Measurements from ENCODE around the genes WDR83OS, LYL1, TRMT1, CC2D1A and PODNL1.

DNA sequence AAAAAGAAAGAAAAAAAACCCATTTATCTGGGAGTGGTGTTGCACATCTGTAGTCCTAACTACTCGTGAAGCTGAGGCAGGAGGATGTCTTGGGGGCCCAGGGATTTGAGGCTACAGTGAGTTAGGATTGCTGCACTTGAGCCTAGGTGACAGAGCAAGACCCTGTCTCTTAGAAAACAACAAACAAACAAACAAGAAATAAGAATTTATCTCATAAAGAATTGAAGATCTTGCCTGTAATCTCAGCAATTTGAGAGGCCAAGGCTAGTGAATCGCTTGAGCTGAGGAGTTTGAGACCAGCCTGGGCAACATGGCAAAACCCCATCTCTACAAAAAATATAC is 12.2 kb downstream of the ZNF791 start:
- PRO-cap, result no peak
- CAGE, long polyA plus RNA, result no peak

GRCh38 chr19:12669273-12670313 is at the start of gene WDR83OS:
Gene WDR83OS (minus strand): TSS chr19:12669415.
- PRO-cap, result bidirectional peak, plus-strand start at chr19:12669753, minus-strand start at chr19:12669431
- CAGE, long polyA plus RNA, result start-site peak on the minus strand at chr19:12669393-12669455, 1,912 and 2,642 reads in 2 replicates

DNA sequence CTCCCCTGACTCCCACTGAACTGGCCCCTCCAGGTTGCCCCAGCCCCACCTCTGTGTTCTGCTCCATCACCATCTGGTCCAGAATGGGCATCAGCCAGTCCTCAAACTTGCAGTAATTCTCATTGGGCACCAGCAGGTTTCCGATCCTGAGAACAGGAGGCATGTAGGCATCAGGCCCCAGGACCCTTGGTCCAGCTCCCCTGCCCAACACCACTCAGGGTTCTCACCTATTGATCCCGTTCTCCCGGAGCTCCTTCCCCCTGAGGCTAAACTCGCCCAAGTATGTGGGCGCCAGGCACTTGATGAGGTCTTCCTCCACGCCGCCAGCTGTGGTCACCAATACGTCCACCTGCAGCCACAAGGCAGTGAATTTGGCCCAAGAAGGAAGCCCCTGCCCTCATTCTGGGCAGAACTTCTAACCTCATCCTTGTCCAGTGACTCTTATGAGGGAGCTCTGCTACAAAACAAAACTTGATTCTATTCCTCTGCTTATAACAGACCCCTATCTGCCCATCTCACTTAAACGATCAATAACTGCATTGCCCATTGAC is 2.0 kb downstream of the DHPS start:
- PRO-cap, result no peak
- CAGE, long polyA plus RNA, result no peak

GRCh38 chr19:12786064-12786870 is 5.0 kb upstream of the JUNB start:
- PRO-cap, result bidirectional peak, plus-strand start at chr19:12786800, minus-strand start at chr19:12786711
- CAGE, long polyA plus RNA, result no peak

- PRO-cap, result bidirectional peak, plus-strand start at chr19:12790135, minus-strand start at chr19:12789903
- CAGE, long polyA plus RNA, result no peak
These were observed 1.3 kb upstream of the JUNB start for GRCh38 chr19:12789774-12790637.

GRCh38 chr19:12891404-12892051 is 568 bp downstream of the GCDH start:
- PRO-cap, result no peak
- CAGE, long polyA plus RNA, result no peak

- PRO-cap, result bidirectional peak, plus-strand start at chr19:12939500, minus-strand start at chr19:12939431
- CAGE, long polyA plus RNA, result no peak
These were observed 778 bp downstream of the CALR start for GRCh38 chr19:12939063-12939711.

DNA sequence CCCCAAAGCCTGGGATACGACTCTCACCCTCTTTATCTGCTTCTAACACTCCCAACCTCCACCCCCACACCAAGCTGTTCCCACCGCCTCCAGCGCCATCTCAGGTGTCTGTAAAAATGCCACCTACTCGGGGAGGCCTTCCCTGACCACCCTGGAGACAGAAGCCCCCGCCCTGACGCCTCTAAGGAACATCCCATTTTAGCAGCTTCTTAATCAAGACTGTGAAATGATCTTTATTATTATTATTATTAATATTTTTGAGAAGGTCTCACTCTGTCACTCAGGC is 3.7 kb upstream of the DAND5 start:
- PRO-cap, result no peak
- CAGE, long polyA plus RNA, result no peak

DNA sequence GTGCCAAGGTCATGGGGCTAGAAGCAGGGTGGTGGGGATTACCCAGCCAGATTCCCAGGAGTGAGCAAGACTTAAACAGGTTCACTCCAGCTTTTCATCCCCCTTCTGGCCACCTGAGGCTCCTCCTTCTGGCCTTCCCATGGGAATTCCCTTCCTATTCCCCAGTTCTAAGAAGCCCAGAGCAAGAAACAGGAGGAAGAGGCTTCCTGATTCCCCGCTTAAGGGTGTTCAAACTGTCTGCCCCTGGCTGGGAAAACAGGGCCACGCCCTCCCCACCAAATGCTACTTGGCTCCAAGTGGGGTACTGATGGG is 14.1 kb downstream of the NFIX start:
- PRO-cap, result no peak
- CAGE, long polyA plus RNA, result no peak

- PRO-cap, result no peak
- CAGE, long polyA plus RNA, result no peak
These were observed 49.7 kb downstream of the LYL1 start for GRCh38 chr19:13052733-13053583.

GRCh38 chr19:13102201-13103239 is at the start of gene LYL1:
Gene LYL1 (minus strand): TSS chr19:13102858.
- PRO-cap, result bidirectional peak, plus-strand start at chr19:13103343, minus-strand start at chr19:13103176
- CAGE, long polyA plus RNA, result start-site peak on the minus strand at chr19:13102747-13102909, 1,784 and 1,920 reads in 2 replicates

- PRO-cap, result unidirectional peak, minus-strand start at chr19:13116681; unidirectional peak, minus-strand start at chr19:13116736
- CAGE, long polyA plus RNA, result start-site peak on the minus strand at chr19:13116700-13116746, 156 and 1,178 reads in 2 replicates
These were observed at the start of gene TRMT1 for GRCh38 chr19:13116589-13117155. Gene TRMT1 (minus strand): TSS chr19:13116740.

DNA sequence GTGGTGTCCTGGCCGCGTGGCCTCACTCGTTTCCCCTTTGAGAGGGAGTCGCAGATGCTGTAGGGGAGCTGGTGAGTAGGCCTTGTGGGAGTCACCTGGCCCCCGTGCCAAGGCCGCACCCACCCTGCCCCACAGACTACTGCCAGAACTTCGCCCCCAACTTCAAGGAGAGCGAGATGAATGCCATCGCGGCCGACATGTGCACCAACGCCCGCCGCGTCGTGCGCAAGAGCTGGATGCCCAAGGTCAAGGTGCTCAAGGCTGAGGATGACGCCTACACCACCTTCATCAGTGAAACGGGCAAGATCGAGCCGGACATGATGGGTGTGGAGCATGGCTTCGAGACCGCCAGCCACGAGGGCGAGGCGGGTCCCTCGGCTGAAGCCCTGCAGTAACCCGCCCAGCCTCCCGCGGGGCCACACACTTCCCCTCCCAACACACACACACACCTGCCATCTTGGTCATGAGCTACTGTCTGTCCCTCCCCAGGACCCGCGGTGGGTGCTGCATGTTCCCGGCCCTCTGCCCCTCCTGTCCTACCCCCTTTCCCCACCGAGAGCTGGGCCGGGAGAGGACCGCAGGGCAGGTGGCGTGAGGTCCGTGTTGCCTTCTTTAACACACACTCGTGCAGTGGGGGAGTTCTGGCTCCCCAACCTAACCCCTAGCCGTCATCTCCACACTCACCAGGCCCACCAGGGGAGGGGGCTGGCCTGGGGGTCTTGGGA is 12.0 kb downstream of the STX10 start:
- PRO-cap, result no peak
- CAGE, long polyA plus RNA, result no peak

DNA sequence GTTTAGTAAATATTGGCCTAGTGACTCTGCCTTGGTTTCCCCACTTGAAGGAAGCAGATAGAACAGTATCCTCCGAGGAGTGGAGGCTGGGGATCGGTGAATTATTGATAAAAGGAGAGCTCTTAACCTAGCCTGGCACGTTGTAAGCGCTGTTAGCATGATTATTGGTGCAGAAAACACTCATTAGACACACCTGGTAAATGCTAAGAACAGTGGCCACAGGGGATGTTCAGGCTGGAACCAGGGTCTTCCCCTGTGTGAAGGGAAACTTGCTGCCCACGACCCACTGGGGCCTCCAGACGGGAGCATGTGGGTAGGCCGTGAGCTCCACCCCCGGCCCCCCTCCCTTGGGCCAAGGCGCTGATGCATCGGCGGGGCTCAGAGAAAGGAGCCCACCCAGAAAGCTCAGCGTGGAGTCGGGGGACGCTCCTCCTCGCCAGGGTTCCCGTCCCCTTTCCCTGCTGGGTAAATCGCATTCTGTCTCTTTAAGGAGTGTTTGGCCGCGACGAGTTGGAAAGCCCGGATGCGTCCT is 2.3 kb downstream of the IER2 start:
- PRO-cap, result bidirectional peak, plus-strand start at position 298 of the sequence, minus-strand start at position 242 of the sequence; bidirectional peak, plus-strand start outside the sequence, minus-strand start at position 460 of the sequence
- CAGE, long polyA plus RNA, result no peak

DNA sequence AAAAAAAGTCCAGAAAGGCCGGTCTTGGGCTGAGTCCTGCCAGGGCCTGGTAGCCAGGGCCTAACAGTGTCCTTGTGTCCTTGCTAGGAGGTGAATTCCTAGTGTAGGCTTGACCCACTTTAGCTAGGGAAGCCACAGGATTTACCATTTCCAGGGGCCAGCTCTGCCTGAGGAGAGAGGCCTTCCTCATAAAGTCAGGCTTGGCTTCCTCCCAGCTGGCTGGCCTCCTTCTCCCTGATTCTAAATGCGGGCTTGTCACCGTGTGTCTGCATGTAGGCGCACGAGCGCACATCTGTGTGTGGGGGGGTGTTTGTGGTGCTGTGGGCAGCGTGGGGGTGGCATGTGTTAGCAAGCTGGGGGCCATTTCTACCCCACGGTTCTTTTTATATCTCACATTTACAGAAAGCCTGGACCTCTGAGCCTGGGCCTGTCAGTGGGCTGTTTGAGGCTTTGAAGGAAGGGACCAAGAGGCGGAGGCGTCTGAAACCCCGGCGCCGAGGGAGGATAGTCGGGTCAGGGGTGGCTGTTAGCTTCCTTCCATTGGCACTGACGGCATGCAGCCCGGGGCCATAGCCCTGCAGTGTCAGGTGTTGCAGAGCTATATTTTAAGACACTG is 31.7 kb downstream of the IER2 start:
- PRO-cap, result no peak
- CAGE, long polyA plus RNA, result no peak

DNA sequence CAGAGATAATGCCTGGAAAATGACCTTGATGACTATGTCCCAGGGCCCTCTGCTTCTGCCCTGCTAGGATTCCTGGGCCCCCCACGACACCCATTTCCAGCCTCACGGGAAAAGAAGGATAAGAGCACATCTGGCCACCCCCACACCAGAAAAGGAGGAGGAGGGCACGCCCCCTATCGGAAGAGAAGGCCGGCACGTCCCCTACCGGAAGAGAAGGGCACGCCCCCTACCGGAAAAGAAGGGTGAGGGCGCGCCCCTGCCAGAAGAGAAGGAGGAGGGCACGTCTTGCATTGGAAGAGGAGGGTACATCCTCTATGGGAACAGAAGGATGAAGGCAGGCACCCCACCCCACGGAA is 84.3 kb downstream of the IER2 start:
- PRO-cap, result no peak
- CAGE, long polyA plus RNA, result no peak

DNA sequence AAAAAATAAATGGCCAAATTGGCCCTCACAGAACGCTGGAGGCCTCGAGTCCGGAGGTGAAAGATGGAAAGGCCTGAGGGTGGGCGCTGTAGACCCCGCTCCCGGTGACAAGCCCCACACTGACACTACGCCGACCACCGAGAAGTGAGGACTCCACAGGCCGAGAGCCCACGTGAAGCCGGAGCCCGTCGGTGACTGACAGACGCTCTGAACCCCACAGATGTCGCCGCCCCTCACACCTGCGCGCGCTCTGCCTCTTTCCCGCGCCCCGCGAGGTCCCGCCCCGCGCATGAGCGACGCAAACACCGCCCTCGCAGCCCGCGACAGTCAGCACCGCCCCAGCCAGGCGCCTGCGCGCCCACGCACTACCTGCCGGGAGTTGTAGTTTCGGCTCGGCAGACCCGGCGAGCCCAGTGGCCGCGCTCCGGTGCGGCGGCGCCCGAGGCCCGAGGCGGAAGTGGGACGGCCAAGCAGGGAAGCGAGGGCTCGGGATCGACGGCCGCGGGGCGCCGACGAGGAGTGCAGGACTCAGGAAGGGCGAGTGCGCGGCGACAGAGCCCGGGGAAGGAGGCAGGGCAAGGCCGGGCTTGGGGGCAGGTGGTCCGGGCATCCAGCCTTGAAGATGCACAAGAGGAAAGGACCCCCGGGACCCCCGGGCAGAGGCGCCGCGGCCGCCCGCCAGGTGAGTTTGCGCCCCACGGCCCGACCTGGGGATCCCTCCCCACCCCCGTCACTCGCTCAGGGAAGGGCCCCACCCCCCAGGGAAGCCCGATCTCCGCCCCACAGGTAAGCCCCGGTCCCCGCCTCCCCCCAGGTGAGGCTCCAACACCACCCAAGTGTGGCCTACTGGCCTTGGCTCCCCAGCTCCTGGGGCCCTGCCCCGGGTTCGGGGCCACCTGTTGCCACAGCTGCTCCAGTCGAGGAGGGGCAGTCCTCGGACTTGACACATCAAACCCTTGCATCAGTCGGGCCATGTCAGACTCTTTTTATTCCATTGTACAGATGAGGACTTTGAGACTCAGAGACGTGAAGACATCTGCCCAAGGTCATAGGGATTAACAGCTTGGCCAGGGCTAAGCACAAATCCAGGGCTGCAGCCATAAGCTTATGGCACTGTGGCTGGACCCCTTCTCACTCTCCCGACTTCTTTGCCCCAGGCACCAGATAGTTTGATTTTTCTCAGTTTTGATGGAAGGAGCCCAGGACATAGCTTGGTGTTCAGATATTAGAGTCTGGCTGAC is at the start of gene CC2D1A:
Gene CC2D1A (plus strand): TSS at position 382 of the 1,241 bp plus-strand sequence.
- PRO-cap, result bidirectional peak, plus-strand start at position 398 of the sequence, minus-strand start at position 146 of the sequence
- CAGE, long polyA plus RNA, result no peak

- PRO-cap, result no peak
- CAGE, long polyA plus RNA, result no peak
These were observed 3.3 kb downstream of the PODNL1 start for GRCh38 chr19:13934640-13935525.

GRCh38 chr19:13937742-13938843 is at the start of gene PODNL1:
Gene PODNL1 (minus strand): TSS chr19:13938417.
- PRO-cap, result no peak
- CAGE, long polyA plus RNA, result no peak

DNA sequence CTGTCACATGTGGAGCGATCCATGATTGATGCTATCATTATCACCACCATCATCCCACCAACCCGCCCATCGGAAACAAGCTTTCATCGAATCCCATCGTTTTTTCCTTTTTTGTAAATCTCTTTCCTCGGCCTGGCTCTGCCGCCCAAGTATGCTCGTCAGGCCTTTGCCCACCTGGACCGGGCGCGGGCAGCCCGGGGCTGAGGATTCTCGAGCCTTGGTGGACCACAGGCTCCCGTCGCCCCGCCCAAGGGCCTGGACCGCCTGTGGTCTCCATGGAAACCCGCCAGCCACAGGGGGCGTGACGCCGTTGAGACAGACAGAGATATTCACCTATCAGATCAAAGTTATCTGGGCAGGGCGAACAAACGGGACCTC is 409 bp upstream of the DCAF15 start:
- PRO-cap, result unidirectional peak, minus-strand start at position 202 of the sequence
- CAGE, long polyA plus RNA, result no peak